Brain (tissue), 1 donor: ENCODE results near the gene SLC7A14.

GRCh38 chr3:170360062-170360764, 2.7 kb downstream of the SKIL start:
- RRBS, result no CpG with 5 or more reads among the region's 11 CpGs

DNA sequence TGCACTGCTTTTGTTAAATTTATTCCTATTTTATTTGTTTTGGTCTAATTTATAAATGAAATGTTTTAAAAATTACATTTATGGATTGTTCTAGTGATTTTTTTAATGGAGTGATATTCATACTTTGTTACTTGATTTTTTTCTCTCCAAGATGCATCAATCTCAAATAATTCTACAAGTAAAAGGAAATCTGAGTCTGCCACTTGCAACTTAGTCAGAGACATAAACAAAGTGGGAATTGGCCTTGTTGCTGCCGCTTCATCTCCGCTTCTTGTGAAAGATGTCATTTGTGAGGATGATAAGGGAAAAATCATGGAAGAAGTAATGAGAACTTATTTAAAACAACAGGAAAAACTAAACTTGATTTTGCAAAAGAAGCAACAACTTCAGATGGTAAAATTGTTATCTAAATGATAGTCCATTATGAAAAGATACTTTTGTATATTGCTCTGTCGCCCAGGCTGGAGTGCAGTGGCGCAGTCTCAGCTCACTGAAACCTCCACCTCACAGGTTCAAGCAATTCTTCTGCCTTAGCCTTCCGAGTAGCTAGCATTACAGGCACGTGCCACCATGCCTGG, 28.5 kb upstream of the CLDN11 start:
- RRBS, result no CpG with 5 or more reads among the region's 6 CpGs

GRCh38 chr3:170429894-170430541, 11.3 kb downstream of the CLDN11 start:
- RRBS, result no CpG with 5 or more reads among the region's 5 CpGs

DNA sequence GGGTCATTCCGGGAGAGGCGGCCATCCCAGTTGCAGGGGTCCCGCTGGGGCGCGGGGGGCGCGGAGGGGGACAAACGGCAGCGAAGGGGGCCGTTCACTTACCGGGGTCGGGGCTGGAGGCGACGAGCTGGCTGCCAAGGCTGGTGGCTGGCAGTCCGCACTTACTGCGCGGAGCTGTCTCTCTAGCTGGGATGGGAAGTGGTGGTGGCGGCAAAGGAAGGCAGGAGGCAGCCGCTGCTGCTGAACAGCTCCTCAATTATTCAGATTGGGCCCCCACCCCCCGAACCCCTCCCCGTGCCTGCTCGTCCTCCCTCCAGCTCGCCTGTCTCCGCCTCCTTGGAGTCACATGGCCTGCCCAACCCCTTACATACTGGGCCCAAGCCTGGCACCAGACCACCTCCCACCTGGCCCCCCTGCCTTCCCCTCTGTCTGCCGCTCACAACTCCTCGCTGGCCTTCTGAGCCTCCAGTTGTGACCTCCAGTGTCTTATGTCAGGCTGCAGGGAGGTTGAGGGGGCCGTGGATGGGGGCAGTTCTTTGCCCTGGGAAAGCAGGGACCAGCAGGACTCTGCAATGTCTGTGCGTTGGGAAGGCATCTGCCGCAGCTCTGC, at the start of gene SLC7A14:
SLC7A14 (minus strand) TSS at position 267 of the 610 bp plus-strand sequence.
- RRBS, result 3% methylated on average over 7 of the region's 29 CpGs

- RRBS, result no CpG with 5 or more reads among the region's 4 CpGs
Measured at GRCh38 chr3:170726407-170727097, 140.7 kb upstream of the SLC7A14 start.

DNA sequence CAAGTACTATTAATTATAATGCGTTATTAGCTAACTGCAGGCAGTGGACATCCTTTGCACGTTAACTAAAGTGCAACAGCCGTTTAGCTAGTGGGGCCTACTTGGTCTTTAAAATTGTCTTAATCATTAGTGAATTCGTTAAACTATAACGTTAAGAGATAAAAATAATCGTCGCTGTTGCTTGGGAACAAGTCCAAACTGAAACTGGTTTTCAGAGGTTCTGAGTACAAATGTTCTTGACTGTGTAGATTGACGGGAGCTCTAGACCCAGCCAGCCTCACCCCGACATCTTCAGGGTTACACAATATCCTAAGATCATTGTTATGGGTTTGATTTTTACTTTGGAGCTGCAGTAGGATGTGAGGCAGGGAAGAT, 48.1 kb downstream of the SLC2A2 start:
- RRBS, result no CpG with 5 or more reads among the region's 9 CpGs

DNA sequence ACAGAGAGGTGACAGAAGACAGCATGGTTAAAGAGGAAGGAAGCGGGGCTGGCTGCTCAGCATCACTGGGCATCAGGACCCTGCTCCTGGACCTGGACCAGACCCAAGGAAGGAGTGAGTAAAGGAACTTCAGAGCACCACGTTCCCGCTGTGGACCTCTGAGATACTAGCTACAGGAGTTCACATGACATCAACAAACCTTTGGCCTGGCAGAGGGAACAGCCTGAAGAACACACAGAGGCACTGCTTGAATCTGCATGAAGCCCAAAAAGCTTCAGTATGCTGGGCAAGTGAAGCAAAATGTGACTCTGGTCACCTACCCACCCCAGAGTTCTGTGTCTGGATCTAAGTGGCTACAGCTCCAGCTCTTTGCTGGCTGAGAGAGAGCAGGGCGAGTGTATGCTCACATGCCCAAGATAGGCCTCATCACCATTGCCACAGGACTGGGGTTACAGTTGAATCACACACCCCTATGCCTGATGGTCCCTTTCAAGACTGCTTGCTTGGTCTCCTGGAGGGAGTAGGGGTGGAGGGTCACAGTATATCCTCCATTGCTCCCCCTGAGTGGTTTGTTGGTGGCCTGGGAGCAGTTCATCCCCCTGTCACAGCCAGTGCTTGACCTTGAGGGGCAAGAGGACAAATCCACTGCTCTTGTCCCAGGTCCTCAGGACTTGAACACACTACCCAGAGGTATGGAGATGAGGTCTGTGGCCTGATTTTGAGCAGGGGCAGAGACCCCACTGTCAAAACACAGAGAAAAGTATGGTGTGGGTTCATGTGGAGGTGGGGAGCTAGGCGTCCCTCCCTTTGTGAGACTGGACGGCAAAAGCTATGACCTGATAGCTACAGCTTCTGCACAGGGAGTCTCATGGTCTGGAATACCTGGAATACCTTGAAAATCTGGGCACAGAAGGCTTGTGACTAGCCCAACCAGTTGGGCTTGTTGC, 37.9 kb downstream of the SLC2A2 start:
- RRBS, result no CpG with 5 or more reads among the region's 6 CpGs

GRCh38 chr3:171347129-171347980, 112.8 kb downstream of the TNIK start:
- RRBS, result no CpG with 5 or more reads among the region's 3 CpGs

DNA sequence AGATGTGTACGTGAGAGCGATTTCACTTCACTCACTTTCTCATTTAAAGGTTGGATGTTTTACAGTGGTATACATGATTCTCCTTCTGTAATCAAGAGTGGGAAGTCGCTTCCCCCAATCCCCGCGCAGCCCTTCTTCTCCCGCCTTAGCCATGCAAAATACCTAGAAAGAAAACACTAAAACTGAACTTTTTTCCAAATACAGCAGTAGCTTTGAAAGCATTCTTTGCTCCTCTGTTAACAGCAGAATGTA, 1.1 kb upstream of the TNIK start:
- RRBS, result no CpG with 5 or more reads among the region's 6 CpGs

DNA sequence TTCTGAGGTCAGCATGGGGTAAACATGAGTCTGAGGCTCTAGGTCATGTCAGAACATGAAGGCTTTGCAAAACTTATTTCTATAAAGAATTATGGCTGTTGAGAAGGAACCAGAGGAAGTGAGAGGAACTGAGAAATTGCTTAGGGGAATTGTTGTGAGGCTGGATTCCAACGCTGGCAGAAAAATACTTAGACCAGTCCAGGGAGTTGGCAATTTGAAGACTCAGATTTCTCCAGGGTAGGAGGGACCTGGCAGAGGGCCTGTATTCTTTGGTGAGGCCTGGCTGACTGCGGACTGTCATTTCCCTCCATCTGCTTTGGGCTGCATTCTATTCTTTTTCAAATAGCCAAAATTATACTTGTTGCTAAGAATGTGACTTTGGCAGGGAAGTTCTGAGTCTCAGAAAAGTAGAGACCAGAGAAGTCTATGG, 155.4 kb downstream of the PLD1 start:
- RRBS, result no CpG with 5 or more reads among the region's 2 CpGs

DNA sequence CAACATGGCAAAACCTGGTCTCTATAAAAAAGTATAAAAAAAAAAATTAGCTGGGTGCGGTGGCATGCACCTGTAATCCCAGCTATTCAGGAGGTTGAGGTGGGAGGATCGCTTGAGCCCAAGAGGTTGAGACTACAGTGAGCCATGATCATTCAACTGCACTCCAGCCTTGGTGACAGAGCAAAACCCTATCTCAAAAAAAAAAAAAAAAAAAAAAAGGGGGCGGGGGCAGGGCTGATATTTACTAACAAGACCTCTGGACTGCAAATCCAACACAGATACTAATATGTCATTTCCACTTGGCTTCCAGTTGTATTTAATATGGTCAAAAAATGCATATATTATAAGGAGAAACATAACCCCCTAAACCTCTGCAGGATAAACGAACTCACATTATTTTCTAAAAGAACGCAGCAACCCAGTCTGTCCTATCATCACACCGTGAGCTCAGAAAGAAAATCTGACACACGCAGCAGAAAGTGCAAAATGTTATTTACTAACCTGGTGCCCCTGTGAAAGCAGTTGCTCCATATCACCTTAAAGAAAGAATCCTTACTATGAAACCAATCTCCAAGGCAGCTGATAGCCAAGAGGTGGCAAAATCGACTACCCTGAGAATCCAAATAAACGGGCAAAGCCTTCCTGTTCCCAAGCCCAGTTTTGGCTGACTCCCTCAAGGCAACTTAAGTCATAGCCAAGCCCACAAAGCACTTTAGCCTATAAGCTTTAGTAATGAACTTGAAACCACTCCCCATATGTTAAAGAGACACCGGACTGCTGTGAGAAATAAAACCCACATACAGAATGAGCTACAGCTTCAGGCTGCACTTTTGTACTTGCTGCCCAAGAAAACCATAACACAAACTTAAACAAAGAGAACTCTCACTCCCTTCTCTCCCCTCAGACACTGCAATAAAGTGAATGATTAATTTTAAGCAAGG, 39.3 kb downstream of the PLD1 start:
- RRBS, result no CpG with 5 or more reads among the region's 10 CpGs

GRCh38 chr3:171838142-171838986, 4.8 kb upstream of the TMEM212 start:
- RRBS, result no CpG with 5 or more reads among the region's 9 CpGs

DNA sequence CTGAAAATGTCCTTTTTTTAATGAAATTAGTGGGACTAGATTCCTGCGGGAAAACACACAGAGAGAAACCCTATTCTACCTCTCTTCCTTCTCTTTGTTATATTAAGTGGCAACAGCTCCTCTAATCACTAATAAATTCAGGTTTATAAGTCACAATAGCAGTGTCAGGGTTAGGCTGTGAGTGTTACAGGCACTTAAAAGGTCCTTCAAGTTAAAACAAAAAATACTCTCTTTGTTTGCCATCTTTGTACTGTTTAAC, 2.2 kb upstream of the TMEM212 start:
- RRBS, result no CpG with 5 or more reads among the region's 1 CpG

GRCh38 chr3:171849611-171849974, 6.4 kb downstream of the TMEM212 start:
- RRBS, result no CpG with 5 or more reads among the region's 3 CpGs

- RRBS, result no CpG with 5 or more reads among the region's 5 CpGs
Measured at GRCh38 chr3:172081769-172082686, 42.6 kb downstream of the FNDC3B start.

DNA sequence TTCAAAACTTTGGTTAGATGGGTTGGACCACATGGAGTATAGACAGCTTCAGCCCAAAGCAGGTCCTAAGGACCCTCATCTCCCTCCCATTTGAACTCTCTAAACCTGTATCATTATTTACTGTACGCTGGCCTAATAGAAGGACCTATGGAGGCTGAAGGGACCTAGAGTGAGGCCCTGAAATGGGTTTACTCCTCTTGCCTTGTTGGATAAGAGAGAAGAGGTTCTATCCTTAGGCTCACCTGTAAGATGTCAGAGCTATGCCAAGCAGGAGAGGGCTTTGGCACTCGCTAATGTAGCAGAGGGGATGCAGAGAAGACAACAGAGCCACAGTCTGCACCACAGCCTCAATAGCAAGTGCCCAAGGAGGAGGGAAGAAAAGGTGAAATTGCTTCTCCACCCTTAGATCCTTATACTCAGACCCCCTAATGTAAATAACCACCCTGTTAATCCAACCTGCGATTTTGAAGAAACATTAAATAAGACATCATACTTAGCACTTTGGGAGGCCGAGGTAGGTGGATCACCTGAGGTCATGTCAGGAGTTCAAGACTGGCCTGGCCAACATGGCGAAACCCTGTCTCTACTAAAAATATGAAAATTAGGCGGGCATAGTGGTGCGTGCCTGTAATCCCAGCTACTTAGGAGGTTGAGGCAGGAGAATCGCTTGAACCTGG, 71.1 kb downstream of the FNDC3B start:
- RRBS, result no CpG with 5 or more reads among the region's 8 CpGs

GRCh38 chr3:172203813-172204494, 164.6 kb downstream of the FNDC3B start:
- RRBS, result no CpG with 5 or more reads among the region's 9 CpGs

DNA sequence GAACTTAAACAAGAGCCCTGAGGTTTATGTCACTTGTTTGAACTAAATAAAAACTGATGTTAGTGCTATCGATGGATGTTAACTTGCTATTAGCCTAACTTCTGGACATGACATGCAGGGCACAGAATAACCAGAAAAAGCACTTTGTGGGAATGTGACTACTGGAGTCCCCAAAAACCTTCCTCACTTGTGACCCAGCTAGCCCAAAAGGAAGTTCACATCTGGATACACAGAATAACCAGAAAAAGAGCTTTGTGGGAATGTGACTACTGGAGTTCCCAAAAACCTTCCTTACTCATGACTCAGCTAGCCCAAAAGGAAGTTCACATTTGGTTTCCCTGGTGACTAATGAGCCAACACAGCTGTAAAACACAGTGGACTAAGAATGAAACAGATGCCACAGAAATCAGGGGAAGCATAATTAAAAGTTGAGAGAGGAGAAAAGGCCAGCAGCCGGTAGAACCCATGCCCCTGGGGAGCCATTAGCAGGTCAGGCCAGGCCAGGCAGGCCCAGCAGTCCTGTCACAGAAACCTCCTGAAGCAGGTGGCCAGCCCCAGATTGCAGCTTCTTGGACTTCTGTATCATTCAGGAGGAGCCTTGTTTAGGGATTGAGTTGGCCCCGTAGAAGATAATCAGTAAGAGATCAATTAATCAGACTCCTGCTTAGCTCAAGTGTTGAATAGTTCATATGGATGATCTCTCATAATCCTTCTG, 130.3 kb downstream of the GHSR start:
- RRBS, result no CpG with 5 or more reads among the region's 3 CpGs

- RRBS, result no CpG with 5 or more reads among the region's 6 CpGs
Measured at GRCh38 chr3:172505550-172506106, 17.6 kb downstream of the TNFSF10 start.

DNA sequence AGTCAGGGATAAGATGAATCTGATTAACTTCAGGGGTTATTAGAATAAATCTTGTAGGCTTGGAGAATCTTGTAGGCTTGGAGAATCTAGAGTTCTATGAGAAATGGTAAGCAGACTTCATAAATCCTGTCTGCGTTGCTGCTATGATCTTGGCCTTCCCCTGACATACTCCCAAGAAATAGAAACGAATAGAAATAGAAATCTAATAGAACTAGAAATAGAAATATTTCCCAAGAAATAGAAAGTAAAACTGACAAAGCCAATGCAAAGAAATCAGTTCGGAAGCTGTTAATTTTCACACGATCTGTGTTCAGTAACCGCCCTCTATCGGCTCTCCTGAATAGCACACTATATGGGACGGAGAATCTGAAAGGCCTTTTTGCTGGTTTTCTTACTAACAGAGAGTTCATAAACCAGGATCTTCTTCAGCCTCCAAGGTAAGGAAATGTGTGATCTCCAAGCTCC, 72.8 kb upstream of the TNFSF10 start:
- RRBS, result no CpG with 5 or more reads among the region's 7 CpGs